Endometrial microvascular endothelial cells (primary cell): ENCODE measurements around the genes TNFAIP8, PRR16 and SNX2.

- RAMPAGE, long total RNA, result no peak
Observed at GRCh38 chr5:113216396-113216751, 218.4 kb downstream of the TSSK1B start.

DNA sequence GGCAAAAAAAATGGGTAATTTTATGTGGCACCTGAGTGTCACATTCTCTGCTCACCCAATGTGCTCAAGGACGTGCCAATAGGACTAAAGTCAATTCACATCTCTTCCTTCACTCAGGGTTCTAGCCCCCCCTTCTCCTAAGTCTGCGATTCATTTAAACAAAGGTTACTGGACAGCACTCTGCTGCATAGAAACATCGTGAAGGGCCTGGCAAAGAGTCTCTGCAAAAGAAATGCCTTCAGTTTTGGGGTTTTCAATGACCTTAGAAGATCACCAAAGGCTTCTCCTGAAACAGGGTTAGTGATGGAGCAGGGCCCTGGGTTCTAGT, 142.2 kb downstream of the TSSK1B start:
- RAMPAGE, long total RNA, result no peak

DNA sequence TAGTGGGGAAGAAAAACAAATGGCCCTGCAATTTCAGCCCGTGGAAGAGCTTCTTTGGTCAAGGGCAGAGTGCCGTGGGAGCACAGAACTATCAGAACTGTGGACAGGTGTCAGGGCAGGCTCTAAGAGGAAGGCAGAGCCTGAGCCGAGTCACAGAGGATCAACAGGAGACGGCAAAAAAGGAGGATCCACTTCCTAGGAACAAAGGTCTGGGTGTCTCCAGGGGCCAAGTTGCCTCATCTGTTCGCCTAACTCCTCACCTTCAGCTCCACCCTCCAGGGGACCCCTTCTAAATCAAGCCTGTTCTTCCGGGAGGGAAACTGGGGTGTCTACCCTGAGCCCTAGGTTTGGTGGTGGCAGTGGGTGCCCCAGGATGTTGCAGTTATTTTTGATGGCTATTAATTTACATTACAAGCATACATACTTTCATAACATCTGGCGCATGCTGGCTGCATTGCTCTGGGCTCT, 88.0 kb downstream of the FEM1C start:
- RAMPAGE, long total RNA, result no peak

- RAMPAGE, long total RNA, result no peak
Observed at GRCh38 chr5:115460279-115461036, 84.1 kb downstream of the FEM1C start.

GRCh38 chr5:116168336-116168911, 83.6 kb downstream of the COMMD10 start:
- RAMPAGE, long total RNA, result no peak

DNA sequence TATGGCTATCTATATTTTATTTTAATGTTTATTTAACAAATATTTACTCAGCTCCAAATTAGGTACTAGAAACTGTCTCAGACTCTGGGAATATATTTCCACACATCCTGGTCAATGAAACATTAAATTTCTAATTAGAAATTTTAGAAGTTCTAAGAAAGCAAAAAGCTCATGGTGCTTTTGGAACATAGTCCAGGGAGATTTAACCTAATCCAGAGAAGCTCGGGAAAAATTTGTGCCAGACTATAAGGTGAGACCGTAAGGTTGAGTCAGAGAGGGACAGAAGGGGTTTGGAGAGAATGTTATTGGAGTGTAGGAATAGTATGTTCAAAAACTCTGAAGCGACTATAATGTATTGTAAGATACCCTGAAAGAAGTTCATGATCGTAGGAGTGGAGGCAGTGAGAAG, 138.6 kb downstream of the COMMD10 start:
- RAMPAGE, long total RNA, result no peak

DNA sequence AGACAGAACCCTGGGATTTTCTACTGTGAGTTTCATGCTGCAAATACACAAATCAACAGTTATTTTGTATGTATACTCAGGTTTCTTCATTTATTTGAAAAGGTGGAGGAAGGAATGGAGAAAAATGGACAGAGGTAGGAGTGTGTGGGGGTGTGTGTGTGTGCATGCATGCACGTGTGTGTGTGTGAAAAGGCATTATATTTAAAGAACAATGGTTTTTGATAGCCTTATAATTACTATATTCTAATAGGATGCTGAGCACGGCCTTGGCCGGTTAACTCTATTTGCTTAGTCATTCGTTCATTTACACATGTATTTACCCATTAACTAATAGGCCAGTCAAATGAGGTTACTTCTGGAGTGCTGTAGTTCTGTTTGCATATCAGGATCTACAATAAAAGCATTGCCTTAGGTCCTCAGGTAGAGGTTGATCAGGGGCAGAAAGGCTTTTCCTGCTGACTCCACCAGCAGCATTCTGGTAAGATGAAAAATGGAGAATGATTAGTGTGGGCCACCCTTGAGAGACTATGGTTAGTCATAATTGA, 218.9 kb downstream of the COMMD10 start:
- RAMPAGE, long total RNA, result no peak

GRCh38 chr5:116320492-116320904, 235.7 kb downstream of the COMMD10 start:
- RAMPAGE, long total RNA, result no peak

DNA sequence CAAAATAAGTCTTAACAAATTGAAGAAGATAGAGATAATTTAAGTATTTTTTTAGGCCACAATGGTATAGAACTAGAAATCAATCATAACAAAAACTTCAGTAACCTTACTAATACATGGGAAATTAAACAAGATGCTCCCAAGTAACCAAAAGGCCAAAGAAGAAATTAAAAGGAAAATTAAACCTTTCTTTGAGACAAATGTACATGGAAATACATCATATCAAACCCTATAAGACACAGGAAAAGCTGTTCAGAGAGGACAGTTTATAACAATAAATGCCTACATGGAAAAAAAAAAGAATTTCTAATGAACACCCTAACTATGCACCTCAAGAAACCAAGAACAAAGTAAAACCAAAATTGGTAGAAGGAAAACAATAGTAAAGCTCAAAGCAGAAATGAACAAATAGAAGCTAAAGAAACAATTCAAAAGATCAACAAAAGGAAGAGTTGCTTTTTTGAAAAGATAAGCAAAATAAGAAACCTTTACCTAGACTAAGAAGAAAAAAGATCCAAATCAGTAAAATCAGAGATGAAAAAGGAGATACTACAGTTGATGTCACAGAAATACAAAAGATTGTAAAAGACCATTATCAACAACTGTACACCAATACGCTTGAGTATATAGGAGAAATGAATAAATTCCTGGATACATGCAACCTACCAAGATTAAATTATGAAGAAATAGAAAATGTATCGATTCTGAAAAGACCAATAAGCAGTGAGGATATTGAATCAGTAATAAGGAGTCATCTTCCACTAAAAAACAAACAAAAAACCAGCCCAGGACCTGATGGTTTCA, 236.7 kb downstream of the SEMA6A start:
- RAMPAGE, long total RNA, result no peak

DNA sequence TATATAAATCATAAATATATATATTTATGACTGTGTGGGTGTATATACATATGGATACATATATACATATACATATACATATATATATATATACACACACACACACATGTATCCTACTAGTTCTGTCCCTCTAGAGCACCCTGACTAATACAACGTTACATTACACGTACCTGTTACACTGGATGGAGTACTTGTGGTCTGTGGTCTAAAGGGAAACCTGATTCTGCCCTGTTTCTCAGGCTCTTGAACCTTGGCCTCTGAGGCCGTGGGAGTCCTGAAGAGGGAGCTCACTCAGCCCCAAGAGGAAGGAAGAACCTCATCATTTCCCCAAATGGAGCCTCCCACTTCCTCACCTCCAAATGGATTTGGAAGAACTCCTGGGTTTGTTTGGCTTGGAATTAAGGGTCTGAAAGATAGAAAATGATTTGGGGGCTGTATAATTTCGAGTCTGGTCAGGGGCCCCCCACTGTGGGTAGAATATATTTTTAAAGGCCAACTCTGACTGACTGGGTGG, 200.3 kb downstream of the SEMA6A start:
- RAMPAGE, long total RNA, result no peak

DNA sequence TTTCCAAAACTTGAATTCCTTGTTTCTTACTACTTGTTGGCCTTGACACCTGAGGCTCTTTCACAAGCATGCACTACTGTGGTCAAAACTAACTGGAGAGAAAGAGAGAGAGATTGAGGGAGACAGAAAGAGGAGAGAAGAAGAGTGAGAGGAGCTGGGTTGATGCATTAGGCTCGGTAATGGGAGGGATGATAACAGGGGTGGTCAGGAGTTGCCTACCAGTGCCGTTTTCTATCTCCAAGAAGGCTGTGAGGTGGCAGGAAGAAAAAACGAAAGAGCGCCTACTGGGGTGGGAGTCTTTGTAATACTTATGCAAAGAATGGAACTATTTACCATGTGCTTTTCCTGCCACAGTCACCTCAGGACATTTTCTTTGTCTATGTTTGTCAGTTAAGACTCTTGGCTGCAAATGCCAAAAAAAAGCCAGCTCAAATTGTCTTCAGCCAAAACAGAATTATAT, 161.0 kb downstream of the SEMA6A start:
- RAMPAGE, long total RNA, result no peak

GRCh38 chr5:116446178-116446916, 128.3 kb downstream of the SEMA6A start:
- RAMPAGE, long total RNA, result no peak

DNA sequence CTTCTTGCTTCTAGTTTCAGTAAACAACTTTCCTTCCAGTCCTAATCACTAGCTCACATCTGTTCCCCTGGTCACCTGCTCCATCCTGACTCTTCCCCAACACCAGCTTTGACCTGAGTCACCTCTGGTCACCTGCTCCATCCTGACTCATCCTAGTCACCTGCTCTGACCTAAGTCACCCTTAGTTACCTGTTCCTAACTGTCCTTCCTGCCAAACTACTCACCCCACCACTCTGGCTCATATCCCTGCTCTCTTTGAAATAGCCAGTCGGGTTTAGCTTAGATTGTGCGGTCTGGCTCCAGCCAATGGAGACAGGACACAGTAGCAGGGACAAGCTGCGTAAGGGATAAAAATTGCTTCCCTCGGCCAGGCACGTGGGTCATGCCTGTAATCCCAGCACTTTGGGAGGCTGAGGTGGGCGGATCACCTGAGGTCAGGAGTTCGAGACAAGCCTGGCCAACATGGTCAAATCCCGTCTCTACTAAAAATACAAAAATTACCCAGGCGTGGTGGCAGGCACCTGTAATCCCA, 29.6 kb downstream of the SEMA6A start:
- RAMPAGE, long total RNA, result no peak

DNA sequence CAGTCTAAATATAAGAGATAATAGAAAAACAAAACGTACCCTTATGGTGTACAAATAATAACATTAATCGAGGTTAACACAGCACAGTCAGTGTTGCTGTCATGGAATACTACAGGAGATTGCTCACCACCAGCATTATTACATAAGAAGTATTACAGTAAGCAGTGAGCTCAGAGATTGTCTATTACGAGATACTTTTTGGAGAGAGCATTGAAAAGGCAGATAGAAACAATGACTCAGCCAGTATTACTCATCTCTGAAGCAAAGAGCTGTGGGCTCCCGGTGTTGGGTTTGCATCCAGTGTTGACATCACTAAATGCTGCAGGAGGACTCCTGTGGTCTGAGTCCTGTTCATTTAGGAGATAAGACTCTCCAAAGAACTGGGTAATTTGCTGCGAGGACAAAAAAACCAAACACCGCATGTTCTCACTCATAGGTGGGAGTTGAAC, 191.9 kb upstream of the SEMA6A start:
- RAMPAGE, long total RNA, result no peak

- RAMPAGE, long total RNA, result no peak
Observed at GRCh38 chr5:119070344-119070984, 423 bp upstream of the DMXL1 start.

DNA sequence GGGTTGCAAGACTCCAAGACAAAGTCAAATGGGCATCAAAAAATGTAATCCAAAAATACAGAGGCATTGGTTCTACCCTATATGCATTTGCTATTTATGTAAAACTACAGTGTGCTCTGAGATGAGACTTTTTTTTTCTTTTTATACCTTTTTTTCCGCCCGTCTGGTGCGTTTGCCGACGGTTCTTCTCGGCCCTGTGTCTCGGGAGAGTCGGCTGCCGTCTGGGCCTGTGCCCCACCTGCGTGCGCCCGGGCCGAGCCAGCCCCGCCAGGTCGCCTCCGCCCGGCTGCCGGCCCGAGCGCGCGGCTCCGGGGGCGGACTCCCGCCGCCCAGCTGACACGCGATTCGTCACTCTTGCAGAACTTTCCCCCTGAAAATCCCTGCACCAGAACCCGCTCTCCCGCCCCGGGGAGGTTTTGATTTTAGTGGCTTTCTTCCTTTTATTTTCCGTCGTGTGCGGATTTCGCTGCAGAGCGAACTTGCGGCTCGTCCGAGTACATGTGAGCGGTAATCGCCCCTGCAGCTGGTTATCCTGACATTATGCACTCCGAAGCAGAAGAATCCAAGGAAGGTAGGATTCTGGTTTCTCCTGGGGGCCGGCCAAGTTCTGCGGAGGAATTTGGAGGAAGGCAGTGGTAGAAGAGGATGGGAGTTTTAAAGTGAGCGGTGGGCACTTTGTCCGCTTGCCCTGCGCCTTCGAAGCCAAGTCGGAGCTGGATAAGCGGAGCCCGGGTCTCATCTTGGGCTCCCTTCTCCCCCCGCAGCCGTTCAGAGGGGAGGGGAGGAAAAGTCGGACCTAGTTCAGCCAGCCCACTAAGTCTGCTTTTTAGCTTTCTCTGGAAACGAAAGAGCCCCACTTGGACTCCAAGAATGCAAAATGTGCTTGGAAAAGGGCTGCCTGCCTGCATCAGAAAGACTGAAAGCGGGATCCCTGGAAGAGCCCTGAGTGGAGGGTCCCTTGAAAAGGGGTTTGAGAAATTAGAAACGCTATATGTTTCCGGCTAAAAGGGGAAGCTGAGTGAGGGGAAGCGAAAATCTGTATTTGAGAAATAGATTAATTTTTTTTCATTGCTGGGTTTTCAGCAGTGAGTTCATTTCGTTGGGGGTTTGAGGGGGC, at the start of gene TNFAIP8:
TSS of gene TNFAIP8 (plus strand) at position 469 of the 1,117 bp plus-strand sequence.
- RAMPAGE, long total RNA, result no peak

DNA sequence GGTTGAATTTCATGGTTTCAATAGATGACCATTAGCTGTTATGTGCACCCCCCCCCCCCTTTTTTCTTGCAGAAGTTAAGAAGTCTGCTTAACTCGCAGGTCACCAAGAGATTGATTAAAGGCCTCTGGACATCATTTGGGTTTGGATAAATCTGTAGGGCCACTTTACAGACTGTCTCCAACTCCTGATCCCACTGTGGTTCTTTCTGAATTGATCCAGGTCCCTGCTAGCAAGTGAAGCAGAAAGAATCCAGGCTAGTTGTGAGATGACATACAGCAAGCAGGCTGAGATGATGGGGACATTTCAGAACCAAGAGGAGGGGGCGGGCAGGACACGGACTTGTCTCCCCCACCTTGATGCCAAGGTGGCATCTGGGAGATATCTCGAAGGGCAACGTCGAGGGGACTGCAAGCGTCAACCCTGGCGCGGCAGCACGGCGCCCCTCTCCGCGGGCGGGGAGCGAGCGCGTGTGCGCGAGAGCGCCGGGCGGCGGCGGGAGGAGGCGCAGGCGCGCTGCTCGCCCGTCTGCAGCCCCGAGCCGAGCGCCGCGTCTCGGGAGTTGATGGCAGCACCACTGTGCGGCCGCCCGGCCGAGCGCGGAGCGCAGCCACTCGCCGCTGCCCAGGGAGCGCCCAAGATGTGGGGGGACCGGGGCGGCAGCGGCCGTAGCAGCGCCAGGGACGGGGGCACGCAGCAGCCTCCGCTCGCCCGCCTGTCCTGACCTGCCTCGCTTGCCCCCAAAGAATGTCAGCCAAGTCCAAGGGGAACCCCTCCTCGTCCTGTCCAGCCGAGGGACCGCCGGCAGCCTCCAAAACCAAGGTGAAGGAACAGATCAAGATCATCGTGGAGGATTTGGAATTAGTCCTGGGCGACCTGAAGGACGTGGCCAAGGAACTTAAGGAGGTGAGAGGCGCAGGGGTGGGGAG, at the start of gene PRR16:
TSS of gene PRR16 (plus strand) at position 559 of the 927 bp plus-strand sequence.
- RAMPAGE, long total RNA, result no peak

- RAMPAGE, long total RNA, result no peak
Observed at GRCh38 chr5:122493569-122493816, 181.5 kb downstream of the SNCAIP start.

- RAMPAGE, long total RNA, result start-site peak on the plus strand at chr5:122775075-122775100, 228 and 852 reads in 2 replicates
Observed at GRCh38 chr5:122774951-122775812, at the start of gene SNX2. Gene SNX2, plus strand, starts transcription at chr5:122775080.

GRCh38 chr5:122844084-122844806, 1.2 kb upstream of the SNX24 start:
- RAMPAGE, long total RNA, result no peak